Measurements from ENCODE around the genes SHBG, TP53, EFNB3, HES7 and BORCS6.

DNA sequence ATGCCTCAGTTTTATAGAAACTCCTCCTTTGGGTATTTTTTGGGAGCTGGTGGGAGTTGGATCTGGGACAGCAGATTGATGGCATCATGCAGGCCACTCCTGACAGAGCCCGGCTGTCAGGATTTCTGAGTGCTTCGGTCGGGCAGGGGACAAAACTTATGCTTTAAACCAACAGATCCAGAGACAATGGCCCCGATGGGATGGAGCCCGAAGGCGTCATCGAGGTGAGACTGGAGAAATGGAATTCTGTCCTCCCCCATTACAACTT lies 1.4 kb downstream of the EIF4A1 start:
- RAMPAGE, long total RNA: no peak
- RRBS: no CpG with 5 or more reads among the region's 7 CpGs

- RAMPAGE, long total RNA: no peak
- RRBS: no CpG with 5 or more reads among the region's 13 CpGs
These were observed at the start of gene SHBG for GRCh38 chr17:7629717-7630359. SHBG (plus strand) TSS chr17:7630135.

DNA sequence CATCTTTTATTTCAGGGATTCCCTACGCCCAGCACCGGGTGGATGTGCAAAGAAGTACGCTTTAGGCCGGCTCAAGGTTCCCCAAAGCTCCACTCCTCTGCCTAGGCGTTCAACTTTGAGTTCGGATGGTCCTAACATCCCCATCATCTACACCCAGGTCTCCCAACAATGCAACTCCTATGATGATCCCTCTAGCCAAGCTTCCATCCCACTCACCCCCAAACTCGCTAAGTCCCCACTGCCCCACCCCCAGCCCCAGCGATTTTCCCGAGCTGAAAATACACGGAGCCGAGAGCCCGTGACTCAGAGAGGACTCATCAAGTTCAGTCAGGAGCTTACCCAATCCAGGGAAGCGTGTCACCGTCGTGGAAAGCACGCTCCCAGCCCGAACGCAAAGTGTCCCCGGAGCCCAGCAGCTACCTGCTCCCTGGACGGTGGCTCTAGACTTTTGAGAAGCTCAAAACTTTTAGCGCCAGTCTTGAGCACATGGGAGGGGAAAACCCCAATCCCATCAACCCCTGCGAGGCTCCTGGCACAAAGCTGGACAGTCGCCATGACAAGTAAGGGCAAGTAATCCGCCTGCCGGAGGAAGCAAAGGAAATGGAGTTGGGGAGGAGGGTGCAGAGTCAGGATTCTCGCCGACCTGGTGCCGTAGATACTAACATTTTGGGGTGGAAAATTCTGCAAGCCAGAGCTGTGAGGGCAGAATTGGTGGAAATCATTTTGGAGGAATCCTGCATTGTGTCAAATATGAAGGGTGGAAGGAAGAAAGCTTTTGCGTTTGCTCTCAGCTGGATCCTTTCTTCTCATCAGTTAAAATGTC lies at the start of gene TP53:
TP53 (minus strand) TSS at position 453 of the 823 bp plus-strand sequence.
- RAMPAGE, long total RNA: start-site peak on the minus strand centred at position 446 of the sequence, 27 bp wide, 340 and 41 reads in 2 replicates
- RRBS: no CpG with 5 or more reads among the region's 29 CpGs

DNA sequence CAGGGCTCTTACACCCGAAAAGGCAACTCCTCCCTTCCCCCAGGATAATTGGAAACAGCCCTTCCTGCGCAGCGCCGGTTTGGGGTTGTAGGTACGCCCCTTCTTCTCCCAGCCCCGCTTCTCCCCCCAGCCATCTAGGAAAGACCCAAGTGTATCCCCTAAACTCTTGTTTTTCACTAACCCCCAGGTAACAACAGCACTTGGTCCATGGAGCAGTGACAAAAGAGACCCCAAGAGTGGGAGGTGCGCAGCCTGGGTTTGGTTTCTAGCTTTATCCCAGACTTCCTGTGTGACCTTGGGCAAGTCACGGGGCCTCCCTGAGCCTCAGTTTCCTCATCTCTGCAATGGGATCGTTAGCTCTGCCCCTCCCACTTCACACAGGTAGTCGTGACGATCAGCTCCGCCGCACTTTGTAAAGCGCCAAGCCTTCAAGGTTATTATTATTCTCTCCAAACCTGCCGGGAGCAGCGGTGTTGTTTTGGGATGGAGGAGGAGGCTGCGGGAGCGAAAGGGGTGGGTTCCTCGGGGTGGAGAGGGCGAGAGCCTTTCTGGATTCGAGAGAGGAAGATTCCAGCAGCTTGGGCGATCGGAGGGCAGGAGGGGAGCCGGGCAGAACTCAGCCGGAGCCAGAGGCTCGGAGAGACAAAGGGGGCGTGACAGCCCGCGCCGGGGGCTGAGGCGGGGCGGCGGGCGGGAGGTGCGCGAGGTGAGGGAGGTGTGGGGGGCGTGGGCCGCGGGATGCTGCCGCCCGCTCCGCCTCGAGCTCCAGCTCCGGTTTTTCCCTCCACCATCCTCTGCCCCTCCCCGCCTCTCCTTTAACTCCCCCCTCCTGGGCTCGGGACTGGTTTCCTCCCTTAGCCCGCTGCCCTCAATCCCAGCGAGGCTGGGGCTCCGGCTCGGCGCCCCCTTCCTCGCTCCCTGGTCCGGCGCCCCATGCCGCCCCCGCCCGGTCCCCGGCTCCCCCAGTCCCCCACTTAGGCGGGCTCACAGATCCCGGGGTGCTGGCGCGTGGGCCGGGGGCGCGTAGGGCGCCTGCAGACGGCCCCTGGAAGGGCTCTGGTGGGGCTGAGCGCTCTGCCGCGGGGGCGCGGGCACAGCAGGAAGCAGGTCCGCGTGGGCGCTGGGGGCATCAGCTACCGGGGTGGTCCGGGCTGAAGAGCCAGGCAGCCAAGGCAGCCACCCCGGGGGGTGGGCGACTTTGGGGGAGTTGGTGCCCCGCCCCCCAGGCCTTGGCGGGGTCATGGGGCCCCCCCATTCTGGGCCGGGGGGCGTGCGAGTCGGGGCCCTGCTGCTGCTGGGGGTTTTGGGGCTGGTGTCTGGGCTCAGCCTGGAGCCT lies at the start of gene EFNB3:
EFNB3 (plus strand) TSS at position 844 of the 1,336 bp plus-strand sequence.
- RAMPAGE, long total RNA: no peak
- RRBS: under 1% methylated on average over 11 of the region's 85 CpGs

GRCh38 chr17:7838600-7839442 lies 4.8 kb downstream of the KDM6B start:
- RAMPAGE, long total RNA: no peak
- RRBS: no CpG with 5 or more reads among the region's 7 CpGs

DNA sequence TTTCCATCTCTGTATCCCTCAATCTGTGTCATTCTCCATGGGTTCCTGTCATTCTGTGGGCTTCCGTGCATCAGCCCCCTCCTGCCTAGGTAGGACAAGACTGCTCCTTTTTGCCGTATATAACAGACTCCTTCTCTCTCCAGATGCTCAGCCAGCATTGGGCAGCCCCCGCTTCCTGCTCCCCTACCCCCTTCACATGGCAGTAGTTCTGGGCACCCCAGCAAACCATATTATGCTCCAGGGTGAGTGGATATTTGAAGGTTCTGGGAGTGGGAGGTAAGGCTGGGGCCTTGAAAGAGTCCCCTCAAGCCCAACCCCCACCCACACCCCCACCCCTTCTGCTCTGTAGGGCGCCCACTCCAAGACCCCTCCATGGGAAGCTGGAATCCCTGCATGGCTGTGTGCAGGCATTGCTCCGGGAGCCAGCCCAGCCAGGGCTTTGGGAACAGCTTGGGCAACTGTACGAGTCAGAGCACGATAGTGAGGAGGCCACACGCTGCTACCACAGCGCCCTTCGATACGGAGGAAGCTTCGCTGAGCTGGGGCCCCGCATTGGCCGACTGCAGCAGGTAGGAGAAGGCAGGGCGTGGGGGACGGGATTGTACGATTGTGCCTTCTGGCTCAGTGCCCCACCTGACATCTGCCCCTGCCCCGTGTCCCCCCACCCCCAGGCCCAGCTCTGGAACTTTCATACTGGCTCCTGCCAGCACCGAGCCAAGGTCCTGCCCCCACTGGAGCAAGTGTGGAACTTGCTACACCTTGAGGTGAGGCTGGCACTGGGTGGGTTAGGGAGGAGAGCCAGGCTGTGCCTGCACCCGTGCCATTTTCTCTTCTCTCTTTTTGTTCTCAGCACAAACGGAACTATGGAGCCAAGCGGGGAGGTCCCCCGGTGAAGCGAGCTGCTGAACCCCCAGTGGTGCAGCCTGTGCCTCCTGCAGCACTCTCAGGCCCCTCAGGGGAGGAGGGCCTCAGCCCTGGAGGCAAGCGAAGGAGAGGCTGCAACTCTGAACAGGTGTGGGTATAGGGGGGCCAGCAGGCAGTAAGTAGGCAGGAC lies 8.8 kb upstream of the TMEM88 start:
- RAMPAGE, long total RNA: no peak
- RRBS: no CpG with 5 or more reads among the region's 25 CpGs

GRCh38 chr17:7848774-7849832 lies 5.8 kb upstream of the TMEM88 start:
- RAMPAGE, long total RNA: no peak
- RRBS: 91% methylated on average over 12 of the region's 56 CpGs

- RAMPAGE, long total RNA: no peak
- RRBS: no CpG with 5 or more reads among the region's 14 CpGs
These were observed 716 bp downstream of the CHD3 start for GRCh38 chr17:7888975-7890035.

DNA sequence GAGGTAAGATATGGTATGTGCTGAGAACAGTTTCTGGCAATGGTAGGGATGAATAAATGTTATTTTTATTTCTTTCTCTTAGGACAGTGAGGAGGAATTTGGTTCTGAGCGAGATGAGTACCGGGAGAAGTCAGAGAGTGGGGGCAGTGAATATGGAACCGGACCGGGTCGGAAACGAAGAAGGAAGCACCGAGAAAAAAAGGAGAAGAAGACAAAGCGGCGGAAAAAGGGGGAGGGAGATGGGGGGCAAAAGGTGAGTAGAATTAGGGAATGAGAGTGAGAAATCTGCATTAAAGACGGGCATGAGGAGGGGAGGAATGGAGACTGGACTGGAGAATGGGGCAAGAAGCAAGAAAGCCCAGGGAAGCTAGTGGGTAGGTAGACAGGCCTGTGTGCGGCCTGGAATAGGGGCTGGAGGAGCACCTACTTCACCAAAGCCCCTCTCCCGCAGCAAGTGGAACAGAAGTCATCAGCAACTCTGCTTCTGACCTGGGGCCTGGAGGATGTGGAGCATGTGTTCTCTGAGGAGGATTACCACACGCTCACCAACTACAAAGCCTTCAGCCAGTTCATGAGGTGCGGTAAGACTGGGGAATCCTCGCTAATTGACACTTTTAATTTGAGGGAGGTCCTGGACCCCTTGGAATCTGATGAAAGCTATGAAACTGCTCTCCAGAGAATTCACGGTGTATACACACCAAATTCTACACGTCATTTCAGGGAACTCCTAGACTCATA lies 2.1 kb downstream of the CHD3 start:
- RAMPAGE, long total RNA: no peak
- RRBS: 80% methylated on average over 1 of the region's 17 CpGs

GRCh38 chr17:7902699-7903694 lies 13.1 kb downstream of the RNF227 start:
- RAMPAGE, long total RNA: no peak
- RRBS: 61% methylated on average over 4 of the region's 18 CpGs

DNA sequence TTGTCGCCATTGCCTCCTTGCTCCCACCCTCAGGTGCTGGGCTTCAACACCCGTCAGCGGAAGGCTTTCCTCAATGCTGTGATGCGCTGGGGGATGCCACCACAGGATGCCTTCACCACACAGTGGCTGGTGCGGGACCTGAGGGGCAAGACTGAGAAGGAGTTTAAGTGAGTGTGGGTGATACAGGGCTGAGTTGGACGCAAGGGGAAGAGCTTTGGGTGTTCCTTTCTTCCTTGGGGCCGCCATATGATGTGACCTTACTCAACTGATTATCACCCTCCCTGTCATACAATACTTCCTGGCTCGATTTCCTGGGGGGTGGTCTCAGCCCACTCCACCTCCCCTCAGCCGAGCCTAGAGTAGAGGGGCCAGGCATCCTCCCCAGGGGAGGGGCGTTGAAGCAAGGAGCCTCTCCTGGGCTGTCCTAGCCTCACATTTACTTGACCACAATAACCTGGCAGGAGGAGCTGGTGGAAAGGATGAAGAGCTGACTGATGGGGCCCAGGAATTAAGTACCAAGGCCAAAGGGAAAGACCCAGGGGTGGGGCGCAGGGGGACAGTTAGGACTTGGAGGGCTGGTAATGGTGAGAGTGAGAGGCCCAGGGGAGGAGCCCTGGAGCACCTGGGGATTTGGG lies 10.1 kb downstream of the RNF227 start:
- RAMPAGE, long total RNA: no peak
- RRBS: no CpG with 5 or more reads among the region's 11 CpGs

- RAMPAGE, long total RNA: no peak
- RRBS: no CpG with 5 or more reads among the region's 10 CpGs
These were observed 17.4 kb upstream of the ALOX15B start for GRCh38 chr17:8021314-8021927.

DNA sequence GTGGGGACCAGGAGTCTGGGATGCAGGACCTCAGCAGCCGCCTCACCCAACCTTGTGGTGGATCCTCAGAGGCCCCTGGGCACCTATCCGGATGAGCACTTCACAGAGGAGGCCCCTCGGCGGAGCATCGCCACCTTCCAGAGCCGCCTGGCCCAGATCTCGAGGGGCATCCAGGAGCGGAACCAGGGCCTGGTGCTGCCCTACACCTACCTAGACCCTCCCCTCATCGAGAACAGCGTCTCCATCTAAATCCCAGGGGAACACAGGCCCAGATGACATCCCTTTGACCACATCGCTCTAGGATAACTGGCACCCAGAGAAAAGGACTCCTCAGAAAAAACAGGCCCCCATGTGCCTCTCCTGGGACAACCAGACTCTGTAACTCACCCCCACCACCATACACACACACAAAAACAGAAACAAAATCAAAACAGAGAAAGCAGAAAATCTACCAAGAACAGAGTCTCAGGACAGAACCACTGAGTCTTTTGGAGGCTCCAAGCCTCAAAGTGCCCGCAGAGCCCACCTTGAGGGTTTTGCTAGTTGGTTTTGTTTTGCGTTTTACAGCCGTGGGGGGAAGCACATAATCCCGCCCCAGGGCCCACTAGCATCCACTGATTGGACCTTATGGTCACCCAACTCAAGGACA lies 9.6 kb downstream of the ALOX15B start:
- RAMPAGE, long total RNA: no peak
- RRBS: no CpG with 5 or more reads among the region's 15 CpGs

GRCh38 chr17:8105945-8106603 lies 12.2 kb downstream of the ALOXE3 start:
- RAMPAGE, long total RNA: no peak
- RRBS: no CpG with 5 or more reads among the region's 7 CpGs

GRCh38 chr17:8122344-8123014 lies 1.4 kb downstream of the HES7 start:
- RAMPAGE, long total RNA: no peak
- RRBS: 2% methylated on average over 8 of the region's 39 CpGs

GRCh38 chr17:8123921-8125073 lies at the start of gene HES7:
HES7 (minus strand) TSS chr17:8124106.
- RAMPAGE, long total RNA: no peak
- RRBS: no CpG with 5 or more reads among the region's 44 CpGs

GRCh38 chr17:8127177-8127623 lies 3.3 kb upstream of the HES7 start:
- RAMPAGE, long total RNA: no peak
- RRBS: no CpG with 5 or more reads among the region's 11 CpGs

DNA sequence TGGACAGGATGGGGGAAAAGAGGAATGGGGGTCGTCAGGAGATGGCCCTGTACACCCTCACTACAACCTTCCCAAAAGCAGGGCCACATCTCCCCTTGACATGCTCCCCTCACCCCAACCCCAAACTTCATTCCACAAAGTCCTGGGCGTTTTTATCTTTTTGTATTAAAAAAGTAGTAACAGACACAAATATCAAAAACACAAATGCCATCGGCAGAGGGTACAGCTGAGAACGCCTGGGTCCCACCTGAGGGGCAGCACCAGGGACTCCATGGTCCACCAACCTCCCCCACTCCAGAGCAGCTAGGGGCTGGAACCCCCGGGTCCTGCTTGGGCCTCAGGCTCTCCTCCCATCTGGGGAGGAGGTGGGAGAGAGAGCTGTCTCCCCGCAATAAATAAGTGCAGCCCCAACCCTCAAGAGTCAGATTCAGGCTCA lies 11.9 kb downstream of the PER1 start:
- RAMPAGE, long total RNA: no peak
- RRBS: no CpG with 5 or more reads among the region's 6 CpGs

- RAMPAGE, long total RNA: no peak
- RRBS: no CpG with 5 or more reads among the region's 6 CpGs
These were observed 1.7 kb downstream of the PER1 start for GRCh38 chr17:8150533-8150814.

GRCh38 chr17:8189117-8190241 lies at the start of gene BORCS6:
BORCS6 (minus strand) TSS chr17:8190180.
- RAMPAGE, long total RNA: no peak
- RRBS: under 1% methylated on average over 53 of the region's 120 CpGs